H4 (cell line): ENCODE measurements around the genes KLF15 and UROC1.

DNA sequence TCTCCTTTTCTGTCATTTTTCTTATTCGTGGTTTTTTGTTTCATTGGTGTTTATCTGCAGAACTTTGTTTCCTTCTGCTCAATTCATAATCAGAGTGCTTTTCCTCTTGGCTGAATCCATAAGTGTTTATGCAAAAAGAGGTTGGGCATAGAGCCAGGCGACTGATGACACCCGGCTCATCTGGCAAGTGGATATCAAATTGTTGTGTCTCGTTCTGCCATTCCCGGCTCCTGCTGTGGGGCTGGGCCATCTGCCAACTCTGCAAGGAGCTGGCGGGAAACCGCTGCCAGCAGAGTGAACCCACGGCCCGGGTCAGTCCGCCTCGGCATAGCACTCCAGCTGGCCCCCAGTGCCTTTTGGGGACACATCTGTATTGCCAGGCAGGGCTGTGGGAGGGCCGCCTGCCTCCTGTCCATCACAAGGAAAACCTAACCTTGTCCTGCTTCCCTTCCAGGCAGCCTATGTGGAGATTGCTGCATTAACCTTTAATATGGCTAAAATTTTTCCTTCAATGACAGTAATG lies 82.9 kb upstream of the ROPN1B start:
- RAMPAGE, long total RNA: no peak

- RAMPAGE, long total RNA: no peak
These were observed 81.2 kb upstream of the ROPN1B start for GRCh38 chr3:125887587-125888362.

- RAMPAGE, long total RNA: no peak
These were observed 54.1 kb upstream of the ROPN1B start for GRCh38 chr3:125914907-125915223.

- RAMPAGE, long total RNA: no peak
These were observed 21.0 kb downstream of the ALDH1L1 start for GRCh38 chr3:126159300-126159805.

DNA sequence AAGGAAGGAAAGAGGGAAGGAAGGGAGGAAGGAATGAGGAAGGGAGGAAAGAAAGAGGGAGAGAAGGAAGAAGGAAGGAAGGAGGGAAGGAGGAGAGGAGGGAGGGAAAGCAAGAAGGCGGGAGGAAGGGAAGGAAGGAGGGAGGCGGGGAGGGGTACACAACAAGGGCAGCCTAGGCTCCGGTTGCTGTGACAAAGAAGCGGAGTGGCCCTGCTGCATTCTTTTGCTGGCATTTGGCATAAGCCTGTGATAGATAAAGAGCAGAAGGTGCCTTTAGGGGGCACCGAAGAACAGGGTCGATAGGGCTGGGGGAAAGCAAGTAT lies 32.1 kb upstream of the ALDH1L1 start:
- RAMPAGE, long total RNA: no peak

- RAMPAGE, long total RNA: no peak
These were observed 87.0 kb upstream of the ALDH1L1 start for GRCh38 chr3:126267203-126267875.

GRCh38 chr3:126343692-126344464 lies 13.3 kb downstream of the KLF15 start:
- RAMPAGE, long total RNA: no peak

DNA sequence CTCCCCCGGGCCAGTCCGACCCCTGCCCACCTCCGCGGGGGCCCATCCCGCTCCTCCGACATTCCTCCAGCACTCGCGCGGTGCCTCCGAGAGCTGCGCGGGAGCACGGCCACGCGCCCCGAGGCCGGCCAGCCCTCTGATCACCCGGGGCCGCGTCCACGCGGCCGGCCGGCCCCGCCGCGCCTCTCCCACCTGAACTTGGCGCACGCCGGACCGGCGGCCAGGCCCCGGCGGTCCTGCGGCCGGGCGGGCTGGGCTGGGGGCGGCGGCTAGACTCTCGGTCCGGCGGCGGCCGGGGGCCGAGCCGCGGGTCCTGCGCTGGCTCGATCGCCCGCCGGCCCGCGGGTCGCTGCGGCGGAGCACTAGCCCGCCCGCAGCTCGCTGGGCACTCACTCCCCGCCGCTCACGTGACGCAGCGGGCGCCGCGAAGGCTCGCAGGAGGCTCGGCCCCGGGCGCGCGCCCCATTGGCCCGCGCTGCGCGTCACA lies at the start of gene KLF15:
Gene KLF15 (minus strand): TSS at position 364 of the 487 bp plus-strand sequence.
- RAMPAGE, long total RNA: no peak

DNA sequence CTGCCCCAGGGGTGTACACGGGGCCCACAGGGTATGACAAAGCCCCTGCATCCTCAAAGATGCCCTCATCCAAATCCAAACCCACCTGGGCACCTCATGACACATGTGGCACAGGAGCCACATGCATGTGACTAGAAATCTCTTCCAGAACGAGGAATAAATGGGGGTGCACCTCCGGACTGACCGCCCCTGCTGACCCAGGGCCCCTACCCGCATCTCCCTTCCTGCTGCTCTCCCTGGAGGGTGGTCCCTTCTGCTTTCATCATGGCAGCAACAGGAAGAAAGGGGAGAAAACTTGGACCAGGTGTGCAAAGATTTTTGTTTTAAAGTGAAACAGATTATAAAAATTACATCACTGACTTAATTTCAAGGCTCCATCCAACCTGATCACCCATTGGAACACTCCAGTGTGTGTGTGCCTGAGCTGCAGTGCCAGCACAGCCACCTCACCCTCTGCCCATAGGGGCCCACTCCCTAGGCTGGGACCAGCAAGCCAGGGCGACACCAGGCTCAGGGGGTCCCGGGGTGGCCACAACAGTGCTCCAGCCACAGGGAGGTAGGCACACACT lies 25.2 kb downstream of the ZXDC start:
- RAMPAGE, long total RNA: no peak

GRCh38 chr3:126466598-126467299 lies 8.9 kb downstream of the ZXDC start:
- RAMPAGE, long total RNA: no peak

- RAMPAGE, long total RNA: no peak
These were observed 11.4 kb upstream of the ZXDC start for GRCh38 chr3:126487117-126487416.

DNA sequence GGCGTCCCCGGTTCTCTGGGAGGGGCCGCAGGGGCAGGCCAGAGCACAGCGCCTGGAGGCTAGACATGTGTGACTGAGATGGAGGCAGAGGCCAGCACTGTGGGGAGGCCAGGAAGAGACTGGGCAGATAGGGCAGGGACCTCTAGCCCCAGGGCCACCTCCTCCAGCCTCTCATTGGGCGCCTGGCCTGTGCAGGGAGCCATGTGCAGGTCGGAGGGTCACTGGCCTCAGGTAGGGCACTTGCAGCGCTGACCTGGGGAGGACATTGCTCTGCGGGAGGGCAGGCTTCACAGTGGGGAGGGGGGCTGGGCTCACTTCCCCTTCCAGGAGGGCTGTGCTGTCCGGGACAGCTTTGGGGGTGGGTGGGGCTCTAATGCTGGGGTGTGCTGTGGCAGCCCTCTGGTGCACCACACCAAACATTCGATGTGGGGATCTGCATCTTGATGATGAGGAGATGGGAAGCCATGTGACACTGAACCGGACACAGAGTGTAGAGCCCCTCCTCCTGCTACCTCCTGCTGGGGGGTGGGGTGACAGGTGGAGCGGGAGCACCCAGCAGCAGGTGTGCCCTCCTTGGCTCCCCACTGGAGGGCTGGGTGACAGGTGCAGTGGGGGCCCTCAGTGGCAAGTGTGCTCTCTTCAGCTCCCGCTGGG lies at the start of gene UROC1:
Gene UROC1 (minus strand): TSS at position 121 of the 654 bp plus-strand sequence.
- RAMPAGE, long total RNA: no peak

DNA sequence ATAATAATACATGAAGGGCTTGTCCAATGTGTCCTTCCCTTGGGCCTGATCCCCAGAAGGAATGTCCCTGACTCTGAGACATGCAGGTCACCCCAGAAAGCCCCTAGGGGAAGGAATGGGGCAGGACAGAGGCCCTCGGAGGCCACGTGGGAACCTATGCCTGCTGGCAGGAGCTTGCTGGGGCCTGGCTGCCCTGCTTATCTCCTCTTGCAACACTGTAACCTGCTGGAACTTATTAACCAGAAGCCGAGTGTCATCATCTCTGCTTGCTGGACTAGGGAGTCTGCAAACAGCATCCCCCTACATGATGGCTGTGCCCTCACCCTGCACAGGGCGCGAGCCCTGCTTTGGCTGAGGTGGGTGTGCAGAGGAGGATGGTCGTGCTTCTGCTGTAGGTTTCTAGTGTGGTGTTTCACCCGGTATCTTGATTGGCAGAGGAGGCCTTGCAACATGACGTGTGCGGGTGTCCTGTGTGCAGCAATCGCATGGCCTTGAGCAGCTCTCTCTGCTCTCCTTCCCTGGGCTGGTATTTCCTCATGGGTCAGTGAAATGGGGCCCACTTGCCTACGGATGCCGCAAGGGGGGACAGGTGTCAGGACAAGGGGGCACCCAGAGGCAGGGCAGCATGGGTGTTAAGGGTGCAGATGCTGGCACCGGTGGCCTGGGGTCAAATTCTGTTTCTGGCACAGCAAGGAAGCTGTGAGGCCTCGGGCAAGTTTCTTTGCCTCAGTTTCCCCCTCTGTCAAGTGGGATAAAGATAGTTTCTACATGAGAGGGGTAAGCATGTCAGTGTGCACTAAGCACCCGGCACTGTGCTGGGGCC lies 5.1 kb downstream of the CHST13 start:
- RAMPAGE, long total RNA: no peak

- RAMPAGE, long total RNA: no peak
These were observed 45.5 kb upstream of the C3orf22 start for GRCh38 chr3:126604076-126604763.

DNA sequence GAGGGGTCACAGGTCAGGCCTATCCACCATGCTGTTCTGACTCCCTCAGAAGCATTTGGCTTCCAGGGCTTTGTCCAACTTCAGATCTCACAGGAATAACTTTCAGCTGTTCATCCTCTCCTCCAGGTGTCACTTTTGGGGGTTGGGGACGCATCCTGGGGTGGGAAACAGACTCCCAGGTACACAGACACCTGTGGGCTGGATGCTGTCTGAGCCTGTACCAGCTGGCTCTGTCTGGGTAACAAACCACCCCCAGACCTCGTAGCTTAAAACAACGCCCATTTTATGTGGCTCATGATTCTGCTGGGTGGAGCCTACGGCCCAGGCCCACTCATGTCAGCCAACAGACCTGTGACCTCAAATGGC lies 21.3 kb upstream of the PLXNA1 start:
- RAMPAGE, long total RNA: no peak

DNA sequence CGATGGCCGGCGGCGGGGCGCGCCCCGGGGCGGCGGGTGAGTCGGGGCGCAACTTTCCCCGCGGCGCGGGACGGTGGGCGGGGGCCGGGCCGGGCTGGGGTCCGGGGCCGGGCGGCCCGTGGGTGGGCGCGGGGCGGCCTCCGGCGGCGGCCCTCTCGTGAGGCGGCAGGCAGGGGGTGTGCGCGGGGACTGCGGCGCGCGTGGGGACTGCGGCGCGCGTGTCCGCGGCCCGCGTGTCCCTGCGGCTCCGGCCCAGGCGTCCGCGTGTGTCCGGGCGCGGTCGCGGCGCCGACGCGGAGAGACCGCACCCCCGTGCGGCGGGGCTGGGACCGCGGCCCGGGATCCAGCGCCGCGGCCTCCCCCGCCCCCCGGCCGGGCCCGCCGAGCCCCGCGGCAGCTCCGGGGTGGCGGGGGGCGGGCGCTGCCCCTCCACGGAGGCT lies 357 bp downstream of the PLXNA1 start:
- RAMPAGE, long total RNA: no peak

GRCh38 chr3:127044934-127045546 lies 62.1 kb downstream of the PLXNA1 start:
- RAMPAGE, long total RNA: no peak

GRCh38 chr3:127135207-127136201 lies 57.4 kb upstream of the PRR23E start:
- RAMPAGE, long total RNA: no peak

DNA sequence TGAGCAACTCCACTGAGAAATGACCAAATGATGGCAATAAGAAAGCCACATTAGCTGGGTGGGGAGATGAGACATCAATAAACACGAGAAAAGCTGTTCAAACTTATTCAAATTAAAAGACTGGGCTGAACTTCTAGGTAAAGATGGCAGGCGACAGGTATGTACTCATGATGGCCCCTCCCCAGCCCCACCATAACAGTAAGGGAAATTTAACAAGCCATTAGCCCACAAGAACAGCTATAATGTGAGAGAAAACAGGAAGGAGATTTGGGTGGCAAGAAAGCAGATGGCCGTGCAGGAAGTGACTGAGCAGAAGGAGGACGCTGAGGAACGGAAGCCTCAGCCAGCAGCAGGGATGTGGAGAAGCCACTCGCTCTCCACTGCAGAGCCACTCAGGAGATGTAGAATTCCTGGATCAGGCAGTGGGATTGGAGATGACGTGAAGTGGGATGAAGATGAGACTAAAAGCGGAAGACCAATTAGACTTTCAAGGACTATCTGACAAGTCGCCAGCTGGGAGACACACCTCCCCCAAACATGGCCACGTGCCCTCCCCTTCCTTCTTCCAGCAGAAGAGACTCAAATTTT lies 31.1 kb downstream of the PRR23E start:
- RAMPAGE, long total RNA: no peak

- RAMPAGE, long total RNA: no peak
These were observed 17.1 kb downstream of the TPRA1 start for GRCh38 chr3:127573144-127574095.